Left colon (tissue), 1 donor: ENCODE measurements around the genes CHIT1 and BTG2.

- PRO-cap: no peak
Measured at GRCh38 chr1:202143387-202143568, 1.3 kb downstream of the ARL8A start.

GRCh38 chr1:202149316-202149904 is 4.9 kb upstream of the ARL8A start:
- PRO-cap: no peak

DNA sequence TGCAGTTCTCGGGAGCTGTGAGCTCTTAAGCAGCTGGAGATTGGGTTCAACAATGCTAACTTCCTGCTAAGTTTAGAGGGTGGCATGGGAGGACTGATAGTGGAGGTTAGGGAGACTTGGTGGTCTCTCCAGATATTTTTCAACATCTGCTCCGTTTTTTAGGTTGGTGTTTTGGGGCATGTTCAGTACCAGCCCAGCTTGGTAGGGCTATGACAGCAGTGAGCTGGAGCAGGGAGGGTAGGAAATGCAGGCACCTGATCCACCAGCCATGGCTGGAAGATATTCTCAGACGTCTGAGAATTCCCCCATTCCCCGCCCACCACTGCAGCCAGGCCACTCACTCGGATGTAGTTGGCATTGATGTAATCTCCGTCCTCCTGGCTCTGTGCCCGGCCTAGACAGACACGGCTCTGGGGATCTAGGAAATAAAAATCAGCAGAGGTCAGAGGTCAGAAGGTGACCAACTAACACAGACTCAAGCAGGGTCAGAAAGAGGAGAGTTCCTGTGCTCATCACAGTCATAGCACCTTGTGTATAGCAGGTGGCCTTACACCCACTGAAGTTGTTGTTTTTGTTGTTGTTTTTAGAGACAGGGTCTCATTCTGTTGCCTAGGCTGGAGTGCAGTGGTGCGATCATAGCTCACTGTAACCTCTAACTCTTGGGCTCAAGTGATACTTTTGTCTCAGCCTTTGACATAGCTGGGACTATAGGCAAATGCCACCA is 5.0 kb downstream of the PTPN7 start:
- PRO-cap: no peak

GRCh38 chr1:202349610-202350050 is 1.1 kb downstream of the PPP1R12B start:
- PRO-cap: no peak

- PRO-cap: no peak
Measured at GRCh38 chr1:202546192-202546857, 163.9 kb downstream of the SYT2 start.

DNA sequence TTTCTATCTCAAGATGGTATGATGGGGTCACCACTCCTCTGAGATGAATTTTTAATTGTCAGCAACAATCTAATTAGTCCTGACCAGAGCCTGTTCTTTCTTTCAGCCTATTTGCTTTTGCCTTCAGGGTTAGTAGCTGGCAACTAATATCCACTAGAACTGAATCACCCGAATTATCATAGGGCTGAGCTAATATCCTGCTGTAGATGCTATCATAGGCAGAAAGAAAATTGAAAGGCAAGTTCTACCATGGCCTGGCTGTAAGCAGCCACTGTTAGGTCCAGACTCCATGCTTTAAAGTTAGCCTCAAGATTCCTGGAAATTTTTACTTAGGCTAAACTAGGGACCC is 134.0 kb downstream of the SYT2 start:
- PRO-cap: no peak

- PRO-cap: no peak
Measured at GRCh38 chr1:202579631-202580477, 130.4 kb downstream of the SYT2 start.

GRCh38 chr1:202729663-202730161 is 19.5 kb upstream of the SYT2 start:
- PRO-cap: no peak

- PRO-cap: no peak
Measured at GRCh38 chr1:202730582-202731345, 20.5 kb upstream of the SYT2 start.

DNA sequence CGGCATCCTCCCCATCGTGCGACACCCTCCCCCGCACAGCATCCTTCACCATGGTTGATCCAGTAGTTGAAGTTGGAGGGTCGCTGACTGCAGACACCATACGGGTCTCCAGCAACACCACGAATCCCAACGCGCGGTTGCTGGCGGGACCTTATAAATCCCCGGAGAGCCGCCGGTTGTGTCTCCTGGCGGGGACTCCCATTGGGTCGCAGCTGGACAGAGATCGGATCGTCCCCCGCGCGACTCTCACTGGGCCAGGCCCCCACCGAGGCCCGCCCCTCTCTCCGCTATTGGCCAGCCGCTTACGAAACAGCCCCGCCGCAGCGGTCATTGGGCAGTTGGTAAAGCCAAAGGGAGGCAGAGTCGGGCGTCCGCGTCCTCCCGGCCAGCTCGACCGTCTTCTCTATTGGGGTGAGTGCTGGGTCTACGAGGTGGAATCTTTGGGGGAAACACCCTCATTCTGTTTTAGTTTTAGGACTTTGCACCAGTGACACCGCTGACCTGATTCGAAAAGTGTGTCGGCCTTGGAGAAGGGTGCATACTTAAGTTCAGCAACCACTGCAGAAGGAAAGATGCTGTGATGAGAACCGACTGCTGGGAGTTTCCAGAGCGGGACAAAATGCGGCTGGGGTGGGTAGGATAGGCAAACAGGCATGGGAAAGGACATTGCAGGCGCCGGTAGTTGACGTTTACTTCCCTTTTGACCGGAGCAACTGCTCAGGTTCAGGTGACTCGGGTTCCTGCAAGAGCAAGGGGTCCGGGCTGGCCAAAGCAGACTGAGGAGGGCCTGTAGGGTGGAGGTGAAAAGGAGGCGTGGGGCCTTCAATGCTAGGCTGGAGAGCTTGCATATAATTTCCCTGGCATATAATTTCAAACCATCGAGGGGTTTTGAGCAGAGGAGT is 27.3 kb downstream of the RABIF start:
- PRO-cap: bidirectional peak, plus-strand start at position 337 of the sequence, minus-strand start at position 128 of the sequence

DNA sequence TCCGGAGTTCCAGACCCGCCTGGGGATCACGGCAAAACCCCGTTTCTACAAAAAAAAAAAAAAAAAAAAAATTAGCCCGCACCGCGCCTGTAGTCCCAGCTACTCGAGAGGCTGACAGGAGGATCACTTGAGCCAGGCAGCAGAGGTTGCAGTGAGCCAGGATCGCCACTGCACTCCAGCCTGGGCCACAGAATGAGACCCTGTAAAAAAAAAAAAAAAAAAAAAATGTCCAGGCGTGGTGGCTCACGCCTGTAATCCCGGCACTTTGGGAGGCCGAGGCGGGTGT is 380 bp upstream of the KLHL12 start:
- PRO-cap: no peak

DNA sequence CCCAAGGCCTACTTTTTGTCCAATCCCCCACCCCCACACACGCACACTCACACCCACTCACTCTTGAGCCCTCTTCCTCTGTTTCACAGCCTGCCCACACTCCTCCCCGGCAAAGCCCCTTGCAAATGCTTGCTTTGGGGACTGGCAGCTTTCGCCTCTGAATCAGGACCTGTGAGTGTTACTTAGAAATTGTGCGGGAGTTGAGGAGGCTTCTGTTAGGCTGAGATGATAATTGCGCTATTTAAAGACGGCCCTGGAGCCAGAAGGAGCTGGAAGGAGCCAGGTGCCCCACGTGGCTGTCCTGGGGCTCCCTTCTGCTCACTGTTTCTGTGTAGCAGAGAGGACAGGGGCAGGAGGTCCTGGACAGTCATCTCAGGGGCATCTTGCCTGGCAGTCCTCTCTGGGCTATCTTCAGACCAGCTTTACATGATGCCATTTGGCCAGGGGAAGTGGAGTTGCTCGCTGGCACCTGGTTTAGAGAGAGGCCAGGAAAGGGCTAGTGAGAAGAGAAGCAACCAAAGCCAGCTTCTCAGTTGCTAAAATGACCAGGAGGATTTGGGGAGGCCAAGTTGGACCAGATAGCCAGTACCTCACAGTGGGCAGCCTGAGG is 9.3 kb downstream of the PPFIA4 start:
- PRO-cap: no peak

DNA sequence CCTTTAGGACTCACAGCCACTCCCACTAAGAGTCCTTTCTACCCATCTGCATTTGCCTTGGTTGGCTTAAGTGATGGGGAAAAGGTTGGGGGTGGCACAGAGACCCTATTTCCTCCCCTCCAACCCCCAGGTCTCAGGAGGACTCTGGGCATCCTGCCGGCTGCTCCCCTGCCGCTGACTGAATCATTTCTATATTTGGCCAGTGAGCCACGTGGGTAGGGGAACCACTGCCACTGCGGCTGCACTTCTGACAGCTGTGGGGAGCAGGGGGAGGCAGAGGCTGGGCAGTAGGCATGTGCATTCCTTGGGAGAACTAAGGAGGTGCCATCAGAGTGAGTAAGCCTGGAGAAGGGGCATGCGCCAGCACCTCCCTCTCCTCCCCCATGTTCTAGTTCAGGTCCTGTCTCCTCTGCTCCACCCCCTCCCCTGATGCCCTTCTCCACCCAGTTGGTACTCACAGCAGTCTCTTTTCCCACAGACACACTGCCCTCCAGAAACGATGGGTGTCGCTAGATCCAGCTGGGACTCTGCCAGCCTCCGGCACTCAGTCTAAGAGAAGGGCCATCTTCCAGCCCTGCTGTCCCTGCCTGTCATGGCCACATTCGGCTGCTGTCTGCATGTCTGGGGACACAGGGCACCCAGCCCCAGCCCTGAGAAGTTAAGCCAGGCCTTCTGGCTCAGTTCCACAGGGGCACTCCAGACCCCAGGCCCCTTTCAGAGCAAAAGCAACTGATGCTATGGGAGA is 12.0 kb downstream of the PPFIA4 start:
- PRO-cap: no peak

DNA sequence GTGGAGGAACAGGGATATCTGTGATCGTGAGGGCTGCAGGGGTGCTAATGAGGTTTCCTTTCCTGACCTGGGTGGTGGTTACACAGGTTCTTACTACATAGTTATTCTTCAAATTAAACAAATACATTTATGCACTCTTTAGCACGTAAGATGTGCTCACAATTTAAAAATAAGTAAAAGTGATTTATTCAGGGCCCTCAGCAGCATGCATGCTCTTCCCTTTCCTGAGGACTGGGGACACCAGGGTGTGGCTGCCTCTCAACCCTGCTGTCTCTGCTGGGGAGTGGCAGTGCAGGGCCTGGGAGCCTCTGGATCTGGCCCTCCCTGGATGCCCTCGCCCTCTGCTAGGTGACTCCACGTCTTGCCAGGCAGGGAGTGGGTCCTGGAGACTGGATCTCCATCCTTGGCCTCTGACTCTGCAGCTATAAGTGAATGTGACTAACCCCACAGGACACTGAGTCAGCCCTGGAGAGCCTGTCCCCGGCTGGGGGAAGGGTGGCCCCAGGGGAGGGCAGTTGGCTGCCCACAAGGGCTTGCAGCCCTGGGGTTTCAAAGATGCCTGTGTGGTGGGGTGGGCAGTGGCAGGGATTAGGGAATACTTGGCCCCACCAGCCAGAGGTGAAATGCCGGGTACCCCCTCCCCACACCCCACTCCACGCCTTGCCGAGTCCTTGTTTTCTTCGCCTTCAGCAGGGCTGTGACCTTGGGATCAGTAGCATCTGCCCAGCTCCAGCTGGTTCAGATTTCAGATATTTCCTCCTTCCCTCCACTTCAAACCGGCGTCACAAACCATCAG is 1.8 kb upstream of the MYBPH start:
- PRO-cap: no peak

DNA sequence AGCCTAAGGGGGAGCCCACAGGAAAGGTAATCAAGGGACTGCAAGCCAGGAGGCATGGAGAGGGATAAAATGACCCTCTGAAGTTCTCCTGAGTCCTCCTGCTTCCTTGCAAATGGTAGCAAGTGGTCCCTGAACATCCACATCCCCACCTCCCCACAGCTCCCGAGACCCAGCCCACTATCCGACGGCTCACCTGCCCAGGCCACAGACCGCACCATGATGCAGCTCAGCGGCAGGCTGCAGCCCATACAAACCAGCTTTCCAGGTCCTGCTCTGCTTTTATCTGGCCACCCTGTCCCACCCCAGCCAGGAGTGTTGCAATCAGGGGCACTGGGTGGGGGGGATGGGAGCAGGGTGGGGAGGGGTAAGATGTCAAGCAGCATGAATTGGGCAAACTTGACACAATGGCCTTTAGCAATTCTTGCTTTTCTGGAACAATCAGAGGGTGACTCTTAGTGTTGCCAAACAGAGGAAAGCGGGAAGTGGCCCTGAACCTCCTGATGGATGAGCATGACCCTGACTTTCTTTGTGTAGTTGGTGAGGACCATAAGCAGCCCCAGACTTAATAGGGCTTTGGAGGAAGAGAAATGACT is at the start of gene CHIT1:
Gene CHIT1 (minus strand): TSS at position 255 of the 593 bp plus-strand sequence.
- PRO-cap: no peak

DNA sequence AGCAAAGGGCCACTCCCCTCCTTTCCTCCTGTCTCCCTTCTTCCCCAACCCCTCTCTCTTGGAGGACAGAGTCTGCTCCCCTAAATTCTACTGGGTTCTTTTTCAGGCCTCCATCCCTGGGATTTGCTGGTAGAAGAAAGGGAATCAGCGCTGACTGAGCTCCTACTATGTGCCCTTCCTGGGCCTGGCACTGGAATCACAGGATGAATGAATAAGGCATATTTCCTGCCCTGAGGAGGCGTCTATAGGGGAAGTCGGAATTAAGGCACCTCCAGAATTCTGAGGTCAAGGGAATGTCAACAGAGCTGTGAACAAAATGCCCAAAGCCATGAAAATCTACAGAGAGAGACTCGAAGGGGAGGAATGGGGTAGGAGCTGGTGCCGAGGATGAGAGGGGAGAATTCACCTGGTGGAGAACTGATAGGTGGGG is 17.4 kb upstream of the BTG2 start:
- PRO-cap: no peak

DNA sequence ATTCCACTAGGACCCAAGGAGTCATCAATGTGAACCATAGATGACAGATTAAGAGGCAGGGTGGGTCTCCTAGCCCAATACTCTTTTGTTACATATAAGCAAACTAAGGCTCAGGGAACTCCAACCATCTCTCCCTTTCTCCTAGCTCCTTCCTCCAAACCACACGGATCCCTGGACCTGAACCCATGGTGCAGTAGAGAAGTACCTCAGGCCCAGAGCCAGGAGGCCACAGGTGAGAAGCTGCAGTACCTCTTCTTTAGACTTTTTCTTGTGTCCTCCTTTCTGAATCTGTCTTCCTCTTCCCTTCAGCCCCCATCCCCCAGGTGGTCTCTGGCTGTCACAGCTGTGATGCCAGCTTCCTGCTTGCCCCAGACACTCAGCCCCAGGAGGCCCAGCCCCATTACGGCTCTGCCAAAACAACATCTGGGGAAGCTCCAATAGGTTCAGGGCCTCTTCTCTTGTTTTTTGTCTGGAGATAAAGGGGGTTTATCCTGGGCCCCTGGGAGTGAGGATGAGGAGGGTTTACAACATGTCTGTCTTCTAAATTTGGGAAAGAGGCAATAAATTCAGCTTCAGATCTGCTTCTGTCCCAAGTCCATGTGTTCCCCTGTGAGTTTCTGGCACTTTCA is 9.6 kb upstream of the BTG2 start:
- PRO-cap: no peak

DNA sequence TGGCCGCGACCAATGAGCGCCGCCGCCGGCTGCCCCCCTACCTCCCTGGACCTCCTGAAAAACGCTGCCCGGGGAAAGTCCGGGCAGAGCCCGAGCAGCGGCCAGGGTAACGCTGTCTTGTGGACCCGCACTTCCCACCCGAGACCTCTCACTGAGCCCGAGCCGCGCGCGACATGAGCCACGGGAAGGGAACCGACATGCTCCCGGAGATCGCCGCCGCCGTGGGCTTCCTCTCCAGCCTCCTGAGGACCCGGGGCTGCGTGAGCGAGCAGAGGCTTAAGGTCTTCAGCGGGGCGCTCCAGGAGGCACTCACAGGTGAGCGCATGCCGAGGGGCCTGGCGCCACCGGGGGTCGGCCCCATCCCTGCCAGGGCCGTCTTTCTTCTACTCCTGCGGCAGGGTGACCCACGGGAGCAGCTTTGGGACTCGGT is at the start of gene BTG2:
Gene BTG2 (plus strand): TSS at position 86 of the 430 bp plus-strand sequence.
- PRO-cap: bidirectional peak, plus-strand start at position 86 of the sequence, minus-strand start outside the sequence

- PRO-cap: no peak
Measured at GRCh38 chr1:203407291-203407861, 56.5 kb upstream of the FMOD start.

- PRO-cap: no peak
Measured at GRCh38 chr1:203408222-203409118, 57.5 kb upstream of the FMOD start.